Retinal pigment epithelial cell (primary cell): ENCODE measurements around the gene MYEOV.

GRCh38 chr11:68796808-68797318 is 44.9 kb downstream of the CPT1A start:
- RRBS = no CpG with 5 or more reads among the region's 20 CpGs

DNA sequence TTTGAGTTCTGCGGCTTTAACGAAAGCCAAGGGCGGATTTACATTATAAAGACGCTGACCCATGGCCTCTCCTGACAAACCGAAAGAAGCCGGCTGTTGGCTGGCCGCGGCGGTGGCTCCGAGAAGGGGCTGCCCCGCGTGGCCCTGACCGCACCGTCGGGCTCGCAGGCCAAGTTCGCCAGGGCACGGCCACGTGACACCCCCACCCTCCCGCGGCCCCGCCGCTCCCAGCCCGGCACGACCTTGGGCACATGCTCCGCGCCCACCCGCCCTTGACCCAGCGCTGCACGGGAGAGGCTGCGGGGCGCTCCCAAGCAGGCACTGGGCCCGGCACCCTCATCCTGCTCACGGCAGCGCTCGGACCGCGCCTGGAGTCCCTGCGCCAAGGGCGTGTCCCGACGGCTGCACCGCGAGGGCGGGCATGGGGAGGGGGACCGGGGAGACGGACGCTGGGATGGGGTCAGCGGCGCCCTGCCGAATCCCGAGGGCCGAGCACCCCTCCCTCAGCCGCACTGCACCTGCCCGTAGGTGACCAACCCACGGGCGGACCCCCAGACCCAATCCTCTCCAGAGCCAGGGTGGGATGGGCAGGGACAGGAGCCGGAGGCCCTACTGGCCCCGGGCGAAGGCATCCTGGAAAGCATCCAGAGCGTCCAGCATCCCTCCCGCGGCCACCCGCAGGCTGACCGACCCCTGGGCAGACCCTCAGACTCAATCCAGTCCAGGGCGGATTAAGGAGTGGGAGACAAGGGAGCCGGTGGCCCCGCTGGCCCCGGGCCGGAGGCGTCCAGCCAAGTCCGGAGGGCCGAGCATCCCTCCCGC is 828 bp downstream of the CPT1A start:
- RRBS = under 1% methylated on average over 18 of the region's 74 CpGs

DNA sequence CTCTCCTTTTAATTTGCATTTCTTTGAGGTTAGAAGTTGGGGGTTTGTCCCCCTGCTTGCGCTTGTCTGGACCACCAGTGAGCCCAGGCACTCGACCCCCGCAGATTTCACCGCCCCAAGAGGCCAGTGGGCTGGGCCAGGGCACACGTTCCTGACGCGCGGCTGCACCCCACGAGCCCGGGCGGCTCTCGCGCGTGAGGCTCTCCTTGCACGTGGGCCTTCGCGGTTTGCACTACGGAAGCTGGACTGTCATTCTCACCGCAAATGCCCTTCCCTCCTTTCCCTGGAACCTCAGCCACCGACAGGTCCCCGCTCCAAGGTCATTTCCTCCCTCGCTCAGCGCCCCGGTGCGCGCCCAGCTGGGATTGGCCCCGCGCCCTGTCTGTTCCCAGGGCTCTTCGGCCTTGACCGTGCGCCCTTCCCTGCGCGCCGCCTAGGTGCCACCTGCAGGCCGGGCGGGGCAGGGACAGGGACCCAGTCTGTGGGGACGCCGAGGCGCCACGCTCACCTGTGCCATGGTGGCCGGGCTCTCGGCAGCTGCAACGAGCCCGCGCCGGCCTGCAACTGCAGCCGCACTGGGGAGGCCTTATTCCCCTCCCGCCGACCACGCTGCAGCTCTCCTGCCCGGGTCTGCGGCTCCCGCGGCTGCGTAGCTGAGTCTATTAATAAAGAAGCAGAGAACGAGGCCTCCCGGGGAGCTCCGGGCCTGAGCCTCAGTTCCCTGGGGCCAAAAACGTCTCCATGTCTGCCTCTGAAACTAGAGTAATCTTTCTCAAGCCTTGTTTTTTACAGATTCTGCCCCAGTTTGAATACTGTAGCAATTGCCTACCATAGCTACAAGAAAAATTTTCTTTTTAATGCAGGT is 2.2 kb upstream of the CPT1A start:
- RRBS = 2% methylated on average over 26 of the region's 59 CpGs

DNA sequence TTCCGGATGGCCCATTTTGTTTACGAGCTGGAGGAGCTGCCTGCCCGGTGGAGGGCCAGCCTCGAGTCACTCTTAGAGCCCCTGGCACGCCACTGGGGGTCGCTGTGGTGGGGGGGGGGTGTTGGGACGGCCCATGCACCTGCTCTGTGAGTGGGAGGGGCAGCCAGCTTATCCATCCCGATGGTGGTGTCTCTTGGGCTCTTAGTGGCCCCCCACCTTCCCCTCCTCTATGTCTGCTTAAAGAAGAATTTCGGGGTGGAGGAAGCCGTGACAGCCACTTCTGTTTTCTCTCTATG is 24.6 kb downstream of the MRGPRD start:
- RRBS = 20% methylated on average over 2 of the region's 10 CpGs

DNA sequence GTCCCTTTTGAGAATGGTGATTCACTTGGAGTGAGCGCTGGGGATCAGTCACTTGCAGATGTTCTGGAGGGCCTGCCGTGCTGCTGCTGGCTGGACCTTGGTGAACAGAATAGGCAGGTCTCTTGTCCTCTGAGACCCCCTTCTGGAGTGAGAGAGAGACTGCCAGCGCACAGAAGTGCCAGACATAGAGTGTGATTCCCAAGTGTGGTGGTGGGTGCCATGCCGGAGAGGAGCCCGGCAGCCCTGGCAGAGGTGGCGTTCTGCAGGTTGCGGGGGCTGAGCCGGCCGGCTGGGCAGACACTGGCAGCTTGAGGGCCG is 12.2 kb downstream of the TPCN2 start:
- RRBS = 80% methylated on average over 5 of the region's 10 CpGs

DNA sequence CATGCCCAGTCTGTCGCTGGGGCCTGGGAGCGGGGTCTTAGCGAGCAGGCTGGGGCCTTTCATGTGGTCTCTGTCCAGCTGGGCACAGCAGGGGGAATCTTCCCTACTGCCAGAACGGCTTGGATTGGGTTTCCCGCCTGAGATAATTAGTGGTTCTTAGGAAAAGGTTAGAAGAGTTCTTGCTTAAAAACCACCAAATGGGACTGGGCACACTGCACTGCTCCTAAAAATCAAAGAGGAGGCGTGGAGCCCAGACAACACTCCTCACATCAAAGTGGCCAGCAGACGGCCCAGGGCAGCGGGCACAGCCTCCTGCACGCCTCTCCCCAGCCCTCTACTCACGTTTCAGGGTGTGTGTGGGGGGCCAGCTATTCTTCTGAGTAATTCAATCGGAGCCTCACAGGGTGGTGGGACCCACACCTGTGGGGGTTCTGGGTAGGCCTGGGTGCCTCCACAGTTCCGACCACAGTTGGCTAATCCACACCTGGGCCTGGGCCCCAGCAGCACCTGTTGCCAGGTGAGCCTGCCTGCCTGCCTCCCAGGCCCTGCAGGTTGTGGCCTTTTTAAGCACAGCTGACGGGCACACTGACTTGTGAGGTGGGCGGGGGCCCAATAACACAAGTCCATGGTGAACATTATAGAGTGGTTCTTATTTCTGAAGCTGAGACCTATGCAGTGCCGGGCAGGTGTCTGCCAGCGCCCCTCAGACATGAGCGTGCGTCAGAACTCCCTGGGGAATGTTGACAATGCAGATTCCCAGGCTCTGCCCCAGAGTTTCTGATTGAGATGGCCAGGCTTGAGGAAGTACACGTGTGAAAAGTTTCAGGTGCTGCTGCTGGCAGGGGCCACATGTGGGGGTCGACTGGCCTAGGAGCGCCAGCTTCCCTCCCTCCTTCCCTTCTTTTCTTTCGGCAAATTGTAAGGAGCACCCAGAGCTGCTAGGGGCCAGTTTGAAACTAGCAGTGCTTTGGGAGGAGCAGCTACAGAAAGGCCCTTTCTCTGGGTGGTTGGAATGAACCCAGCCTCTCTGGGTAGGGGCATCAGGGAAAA is 46.0 kb downstream of the TPCN2 start:
- RRBS = no CpG with 5 or more reads among the region's 22 CpGs

- RRBS = 92% methylated on average over 7 of the region's 22 CpGs
Measured at GRCh38 chr11:69106128-69107026, 49.4 kb upstream of the SMIM38 start.

DNA sequence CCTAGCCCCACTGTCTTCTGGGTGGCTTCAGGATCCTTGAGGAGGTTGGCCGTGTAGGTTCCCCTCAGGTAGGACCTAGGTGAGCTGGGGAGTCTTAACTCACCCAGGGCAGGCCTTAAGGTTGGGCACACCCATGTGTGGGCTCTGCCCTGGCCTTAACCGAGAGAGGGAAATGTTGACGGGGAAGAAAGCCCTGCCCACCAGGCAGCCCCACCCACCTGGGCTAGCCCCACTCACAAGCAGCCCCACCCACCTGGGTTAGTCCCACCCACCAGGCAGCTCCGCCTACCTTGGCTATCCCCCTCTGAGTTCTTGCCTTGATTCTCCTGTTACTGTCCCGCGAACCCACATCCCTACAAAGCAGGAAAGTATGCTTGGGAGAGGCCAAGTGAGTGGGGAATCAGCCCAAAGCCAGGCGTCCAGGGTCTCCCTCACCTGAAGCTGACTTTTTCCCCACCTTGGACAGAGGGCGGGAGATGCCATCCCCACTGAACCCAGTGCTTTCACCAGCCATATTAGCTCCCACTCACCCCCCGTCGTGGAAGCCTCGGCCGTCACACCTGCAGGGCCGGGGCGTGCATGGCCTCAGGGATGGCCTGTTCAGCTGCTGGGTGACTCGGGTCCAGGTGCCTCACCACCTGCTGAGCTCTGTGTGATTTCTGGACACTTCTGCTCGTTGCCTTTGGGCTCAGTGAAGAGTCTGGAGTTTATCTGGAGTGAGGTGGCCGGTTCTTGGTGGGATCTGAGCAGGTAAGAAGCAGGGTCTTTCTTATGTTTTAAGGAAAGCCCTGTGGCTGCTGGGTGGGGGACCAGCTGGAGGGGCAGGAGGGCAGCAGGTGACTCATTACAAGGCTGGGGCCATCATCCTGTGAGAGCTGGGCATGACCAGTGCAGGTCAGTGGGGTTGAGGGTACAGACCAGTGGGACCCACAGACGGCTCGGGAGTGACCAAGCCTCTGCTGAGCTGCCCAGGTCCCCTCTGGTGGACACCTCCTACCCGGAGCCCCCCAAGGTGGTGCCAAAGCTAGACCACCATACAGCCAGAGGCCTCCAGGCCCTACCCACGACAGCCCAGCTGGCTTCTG is at the start of gene MYEOV:
Gene MYEOV, plus strand, starts transcription at position 329 of the 1,085 bp plus-strand sequence.
- RRBS = no CpG with 5 or more reads among the region's 21 CpGs

DNA sequence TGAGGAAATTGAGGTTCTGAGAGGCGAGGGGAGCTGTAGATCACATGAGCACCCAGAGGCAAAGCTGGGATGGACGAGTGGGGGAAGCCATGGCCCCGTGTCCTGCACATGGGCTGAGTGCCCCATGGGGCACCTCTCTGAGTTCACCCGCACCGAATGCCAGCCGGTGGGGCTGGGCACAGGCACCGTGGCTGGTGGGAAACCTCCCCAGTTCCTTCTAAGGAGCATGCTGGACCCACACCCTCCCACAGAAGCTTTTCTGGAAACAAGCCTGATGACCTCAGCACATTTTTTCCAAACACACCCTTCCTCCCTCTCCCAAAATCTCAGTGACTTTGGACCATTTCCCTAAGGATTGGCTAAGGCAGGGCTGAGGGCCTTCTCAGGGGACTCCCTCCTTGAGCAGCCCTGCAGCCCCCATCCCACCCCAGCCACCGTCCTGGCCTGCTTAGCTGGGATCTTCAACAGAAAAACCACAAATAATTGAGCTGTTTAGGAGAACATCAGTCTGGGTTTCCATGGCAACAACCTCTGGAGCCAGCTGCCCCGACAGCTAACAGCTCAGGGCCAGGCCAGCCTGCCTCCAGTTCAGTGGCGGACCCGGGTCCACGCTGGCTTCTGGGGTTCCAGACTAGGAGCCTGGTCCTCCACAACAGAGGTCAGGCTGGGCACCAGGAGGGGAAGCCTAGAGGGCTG is 169.4 kb downstream of the MYEOV start:
- RRBS = no CpG with 5 or more reads among the region's 12 CpGs

DNA sequence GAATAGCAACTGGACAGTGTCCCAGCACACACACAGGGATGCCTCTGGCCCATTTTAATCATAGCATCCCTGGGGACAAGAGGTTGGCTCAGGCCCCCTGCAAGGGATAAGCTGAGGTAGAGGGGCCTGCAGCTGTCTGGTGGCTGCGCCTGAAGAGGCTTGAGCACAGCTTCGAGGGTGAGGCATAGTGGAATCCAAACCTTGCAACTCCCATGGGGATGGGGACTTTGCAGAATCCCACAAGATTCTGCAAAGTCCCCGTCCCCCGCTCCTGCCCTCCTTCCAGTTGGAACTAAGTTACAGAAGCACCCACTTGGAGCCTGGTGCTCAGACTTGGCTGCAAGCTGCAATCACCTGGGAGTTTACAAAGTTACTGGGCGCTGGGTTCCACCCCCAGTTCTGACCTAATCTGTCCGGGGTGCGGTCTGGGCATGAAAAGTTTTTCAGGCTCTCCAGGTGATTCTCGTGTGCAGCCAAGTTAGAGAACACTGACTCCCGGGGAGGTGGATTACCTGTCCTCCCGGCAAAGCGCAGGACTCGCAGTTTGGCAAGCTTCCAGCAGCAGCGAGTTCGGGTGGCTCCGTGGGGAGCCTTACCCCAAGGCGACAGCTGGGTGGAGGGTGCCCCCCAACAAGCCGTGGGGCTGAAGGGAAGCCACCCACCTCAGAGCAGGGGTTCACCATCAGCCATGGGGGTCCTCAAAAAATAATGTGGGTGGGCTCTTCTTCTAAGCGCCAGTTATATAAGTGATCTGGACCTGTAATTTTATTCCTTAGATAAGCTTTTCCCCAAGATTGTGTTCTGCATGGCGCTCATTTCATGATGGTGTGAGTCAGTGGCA is 171.6 kb downstream of the MYEOV start:
- RRBS = 83% methylated on average over 4 of the region's 19 CpGs

GRCh38 chr11:69479433-69479737 is 161.6 kb upstream of the CCND1 start:
- RRBS = no CpG with 5 or more reads among the region's 5 CpGs

DNA sequence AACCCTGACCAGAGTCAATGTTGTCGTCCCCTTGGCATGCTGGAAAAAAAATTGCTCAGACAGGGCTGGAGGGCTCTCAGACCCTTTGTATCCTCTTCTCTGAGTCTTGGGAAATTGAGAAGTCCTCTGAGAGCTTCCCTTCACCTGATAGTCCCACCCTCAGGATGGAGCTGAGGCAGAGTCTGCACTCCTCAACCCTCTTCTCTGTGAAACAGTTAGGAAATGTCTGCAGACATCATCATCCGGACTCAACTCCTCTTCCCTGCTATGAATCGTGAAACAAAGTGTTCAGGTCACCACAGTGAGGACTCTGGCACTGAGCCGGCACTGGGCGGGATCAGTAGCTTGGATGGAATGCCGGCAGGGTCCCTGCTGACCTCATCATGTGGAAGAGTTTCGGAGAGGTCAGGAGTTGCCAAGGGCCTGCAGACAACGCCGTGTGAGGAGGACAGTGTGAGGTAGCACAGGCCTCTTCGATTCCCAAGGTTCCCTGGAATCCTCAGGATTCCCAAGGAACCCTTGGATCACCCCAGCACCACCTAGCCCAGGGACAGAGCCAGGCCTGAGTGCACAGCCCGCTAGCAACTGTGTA is 160.4 kb upstream of the CCND1 start:
- RRBS = 10% methylated on average over 3 of the region's 11 CpGs

DNA sequence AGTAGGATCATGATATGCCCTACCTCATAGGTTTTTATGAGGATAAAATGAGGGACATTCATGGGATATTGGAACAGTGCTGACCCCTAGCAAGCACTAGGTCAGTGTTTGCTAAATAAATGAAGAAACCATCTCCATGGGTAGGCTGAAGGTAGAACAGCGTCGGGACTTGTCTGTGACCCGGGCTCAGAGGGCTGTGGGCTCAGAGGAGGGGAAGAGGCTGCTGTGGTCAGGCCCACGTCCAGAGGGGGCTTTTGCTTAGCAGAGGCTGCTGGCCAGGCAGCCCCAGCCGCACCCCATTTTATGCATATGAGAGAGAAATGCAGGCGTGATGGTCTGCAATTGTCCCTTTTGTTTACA is 157.6 kb upstream of the CCND1 start:
- RRBS = no CpG with 5 or more reads among the region's 6 CpGs

DNA sequence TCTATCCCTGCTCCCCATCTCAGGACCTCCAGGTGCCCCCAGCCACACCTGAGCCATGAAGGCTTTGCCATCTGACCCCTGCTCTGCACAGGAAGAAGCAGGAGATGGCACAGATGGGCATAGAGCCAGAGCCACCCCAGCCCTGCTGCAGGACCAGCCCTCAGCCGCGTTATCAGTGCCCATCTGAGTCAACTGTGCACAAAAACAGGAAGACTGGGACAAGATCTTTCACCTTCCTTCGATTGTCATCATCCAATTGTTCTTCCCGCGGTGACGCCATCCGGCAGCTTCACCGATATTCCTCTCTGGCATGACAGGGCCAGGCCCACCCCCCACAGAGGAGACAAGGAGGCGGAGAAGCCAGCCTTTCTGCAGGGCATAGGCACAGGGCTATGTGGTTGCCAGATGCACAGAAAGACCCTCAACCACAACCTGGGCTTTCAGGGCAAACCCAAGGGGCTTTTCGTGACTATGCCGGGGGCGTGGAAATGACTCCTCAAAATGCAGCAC is 146.5 kb upstream of the CCND1 start:
- RRBS = 94% methylated on average over 2 of the region's 12 CpGs

DNA sequence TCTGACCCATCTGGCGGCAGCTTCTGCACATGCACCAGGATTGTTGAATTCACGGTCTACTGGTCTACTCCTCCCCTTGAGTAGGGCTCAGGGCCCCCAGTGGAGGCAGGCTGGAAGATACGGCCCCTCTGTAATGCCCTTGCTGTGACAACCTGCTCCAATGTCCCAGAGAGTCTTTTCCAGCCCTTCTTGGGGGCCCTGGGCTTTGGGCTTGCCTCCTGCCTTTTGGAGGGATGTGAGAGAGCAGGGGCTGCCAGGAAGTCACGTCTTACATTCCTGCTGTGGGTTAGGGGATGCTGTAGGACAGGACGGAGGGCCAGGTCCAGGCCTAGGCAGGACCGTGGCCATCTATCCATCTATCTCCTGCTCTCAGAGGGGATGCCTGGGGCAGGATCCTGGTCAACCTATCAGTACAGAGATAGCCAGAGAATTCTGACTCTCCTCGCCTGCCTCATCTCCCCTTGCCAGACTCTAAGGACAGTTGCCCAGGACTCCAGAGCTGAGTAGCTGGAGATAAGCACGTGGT is 70.9 kb upstream of the CCND1 start:
- RRBS = no CpG with 5 or more reads among the region's 8 CpGs

- RRBS = 9% methylated on average over 6 of the region's 39 CpGs
Measured at GRCh38 chr11:69637613-69638051, 3.3 kb upstream of the CCND1 start.

DNA sequence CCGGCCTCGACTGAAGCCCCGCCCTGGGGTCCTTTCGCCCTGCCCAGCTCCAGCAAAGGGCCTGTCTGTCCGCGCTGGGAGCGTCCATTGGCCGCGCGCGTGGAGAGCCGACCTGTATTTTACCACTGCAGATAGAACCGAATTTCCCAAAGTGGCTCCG is 179 bp upstream of the LTO1 start:
- RRBS = 0% methylated on average over 1 of the region's 14 CpGs

- RRBS = no CpG with 5 or more reads among the region's 24 CpGs
Measured at GRCh38 chr11:69712089-69712792, 8.4 kb upstream of the FGF19 start.

DNA sequence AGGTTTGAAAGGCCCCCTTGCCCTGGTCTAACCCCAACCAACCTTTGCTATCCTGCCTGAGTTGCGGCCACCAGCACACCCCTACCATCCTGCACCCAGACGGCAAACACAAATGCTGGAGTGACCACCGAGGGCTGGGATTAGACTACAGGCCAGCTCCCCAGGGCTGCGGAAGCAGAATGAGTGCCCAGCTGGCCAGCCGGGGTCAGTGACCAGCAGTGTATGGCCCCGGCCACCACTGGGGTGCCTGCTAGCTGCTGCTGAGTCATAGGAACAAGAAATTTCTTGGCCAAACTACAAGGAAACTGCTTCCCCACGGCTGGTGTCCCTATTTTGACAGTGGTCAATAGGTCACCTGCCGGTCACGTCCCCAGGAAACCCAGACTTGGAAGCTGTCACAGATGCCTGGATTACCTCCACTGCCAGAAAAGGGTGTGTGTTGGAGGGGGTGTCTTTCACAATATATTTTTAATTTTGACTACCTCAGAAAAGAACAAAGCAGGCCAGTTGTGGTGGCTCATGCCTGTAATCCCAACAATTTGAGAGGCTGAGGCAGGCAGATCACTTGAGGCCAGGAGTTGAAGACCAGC is 81.4 kb upstream of the FGF3 start:
- RRBS = no CpG with 5 or more reads among the region's 9 CpGs

DNA sequence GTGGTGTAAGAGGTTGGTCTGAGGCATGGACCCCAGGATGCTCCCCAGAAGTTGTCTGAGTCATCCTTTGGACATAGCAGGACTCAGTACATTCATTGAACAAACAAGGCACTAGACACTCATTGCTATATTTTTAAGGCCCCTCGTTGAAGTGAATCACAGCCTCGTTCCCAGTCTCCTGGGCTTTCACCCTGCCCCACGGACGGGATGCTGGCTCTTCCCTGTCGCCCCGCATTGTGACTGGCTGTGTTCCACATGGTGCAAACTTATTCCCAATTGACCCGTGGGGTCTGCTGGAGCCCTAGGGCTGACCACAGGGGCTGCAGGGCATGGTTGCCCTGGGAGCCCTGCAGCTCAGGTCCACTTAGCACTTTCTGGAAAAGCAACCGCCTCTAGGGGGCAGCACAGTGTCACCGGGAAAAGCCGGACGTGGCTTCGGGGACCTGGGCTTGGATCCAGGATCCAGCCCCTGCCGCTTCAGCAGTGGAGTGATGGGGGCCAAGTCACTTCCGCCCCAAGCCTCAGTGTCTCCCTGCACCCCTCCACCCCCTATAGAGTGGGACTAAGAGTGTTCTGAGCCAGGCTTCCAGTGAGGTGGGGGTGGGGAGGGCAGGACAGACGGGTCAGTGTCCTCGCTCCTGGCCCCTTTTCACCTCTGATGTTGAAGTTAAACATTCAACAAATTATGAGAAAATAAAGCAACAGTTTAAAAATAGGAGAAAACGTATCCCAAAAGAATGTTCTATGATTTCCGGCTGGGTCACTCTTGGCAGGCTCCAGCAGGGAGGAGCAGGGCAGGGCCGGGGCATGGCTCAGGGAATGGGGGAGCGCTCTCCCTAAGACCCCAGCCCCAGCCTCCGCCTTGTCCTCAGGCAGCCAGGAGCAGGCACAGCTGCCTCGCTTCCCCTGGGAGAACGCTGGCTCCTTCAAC is 96.3 kb upstream of the FGF3 start:
- RRBS = no CpG with 5 or more reads among the region's 23 CpGs